Melanocyte of skin (primary cell): Measurements from ENCODE around the genes ZC3H12D, RAET1E, IYD and ARMT1.

- CAGE, long polyA plus RNA, 2 experiments: no peak in any of the 2 experiments
These were observed 169.2 kb upstream of the TAB2 start for GRCh38 chr6:149148166-149148807.

GRCh38 chr6:149233877-149234553, 83.5 kb upstream of the TAB2 start:
- CAGE, long polyA plus RNA, 2 experiments: no peak in any of the 2 experiments

DNA sequence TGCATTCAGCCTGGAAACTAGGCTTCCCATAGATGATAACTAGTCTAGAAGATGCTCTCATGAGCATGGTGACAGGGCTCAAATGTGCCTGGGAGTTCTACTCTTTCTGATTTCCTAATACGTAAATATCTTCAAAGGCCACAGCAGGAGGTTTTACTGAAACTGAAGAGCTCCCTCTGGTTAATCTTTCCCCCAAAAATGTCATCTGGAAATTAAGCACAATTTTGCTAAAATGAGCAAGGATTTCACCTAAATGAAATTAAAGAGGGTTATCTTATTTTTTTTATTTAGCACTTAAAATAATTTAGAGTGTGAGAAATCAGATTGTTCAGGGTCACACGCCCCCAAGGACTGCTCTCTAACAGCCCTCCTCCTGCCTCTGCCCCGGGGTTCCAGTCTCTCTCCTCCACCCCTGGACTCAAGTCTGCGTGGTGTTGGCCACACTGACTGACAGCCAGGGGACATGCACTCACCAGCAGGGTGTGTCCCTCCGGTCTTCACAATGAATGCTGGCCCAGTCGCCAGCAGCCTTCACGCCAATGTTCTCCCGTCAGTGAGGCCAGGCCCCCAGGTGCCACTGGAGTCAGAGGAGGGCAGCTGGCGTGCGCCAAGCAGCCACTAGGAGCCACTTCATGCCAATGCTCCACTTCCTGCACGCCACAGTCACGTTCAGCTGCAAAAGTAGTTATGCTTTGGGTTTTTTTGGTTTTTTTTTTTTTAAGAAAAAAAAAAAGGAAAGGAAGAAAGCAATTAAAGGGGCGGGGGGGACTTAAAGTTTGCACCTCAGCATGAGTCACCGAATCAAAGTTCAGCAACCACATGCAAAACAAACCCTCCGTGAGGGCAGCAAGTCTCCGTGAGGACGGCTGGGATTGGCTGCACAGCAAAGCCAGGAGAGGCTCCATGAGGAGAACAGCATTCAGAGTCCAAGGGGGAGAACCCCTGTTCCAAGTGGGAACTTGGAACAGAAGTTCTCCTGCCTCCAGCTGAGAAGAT, at the start of gene ZC3H12D:
Gene ZC3H12D (minus strand): TSS at position 675 of the 996 bp plus-strand sequence.
- CAGE, long polyA plus RNA, 2 experiments: no peak in any of the 2 experiments

GRCh38 chr6:149568057-149568342, 1.8 kb downstream of the GINM1 start:
- CAGE, long polyA plus RNA, 2 experiments: no peak in any of the 2 experiments

DNA sequence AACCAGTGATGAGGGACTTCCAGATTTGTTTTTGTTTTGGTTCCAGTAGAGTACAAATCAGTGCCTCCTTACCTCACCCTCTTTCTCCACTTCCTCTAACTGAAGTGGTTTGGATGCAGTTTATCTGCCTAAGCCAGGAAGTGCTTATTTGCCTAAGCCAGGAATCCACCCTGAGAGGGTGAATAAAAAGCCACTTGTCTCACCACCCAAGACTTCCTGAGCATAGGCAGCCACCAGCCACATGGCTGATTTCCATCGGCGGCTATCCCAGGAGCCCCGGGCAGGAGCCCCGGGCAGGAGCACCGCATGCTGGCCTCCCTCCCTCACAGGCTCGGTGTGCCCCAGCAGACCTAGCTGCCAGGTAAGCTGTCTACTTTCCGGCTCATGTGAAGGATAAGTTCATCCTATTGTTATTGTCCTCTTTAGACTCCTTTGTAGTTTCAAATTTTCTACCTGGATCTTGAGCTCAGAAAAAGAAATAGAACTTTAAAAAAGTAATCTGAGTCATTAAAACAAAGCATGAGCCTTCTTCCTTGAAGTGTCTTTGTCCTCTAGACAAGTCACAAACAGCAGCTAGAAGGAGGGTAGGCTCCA, 11.9 kb downstream of the LRP11 start:
- CAGE, long polyA plus RNA, 2 experiments: no peak in any of the 2 experiments

GRCh38 chr6:149895634-149896340, 2.1 kb downstream of the RAET1E start:
- CAGE, long polyA plus RNA, 2 experiments: no peak in any of the 2 experiments

GRCh38 chr6:149897924-149898404, at the start of gene RAET1E:
Gene RAET1E (minus strand): TSS chr6:149898113.
- CAGE, long polyA plus RNA, 2 experiments: no peak in any of the 2 experiments

DNA sequence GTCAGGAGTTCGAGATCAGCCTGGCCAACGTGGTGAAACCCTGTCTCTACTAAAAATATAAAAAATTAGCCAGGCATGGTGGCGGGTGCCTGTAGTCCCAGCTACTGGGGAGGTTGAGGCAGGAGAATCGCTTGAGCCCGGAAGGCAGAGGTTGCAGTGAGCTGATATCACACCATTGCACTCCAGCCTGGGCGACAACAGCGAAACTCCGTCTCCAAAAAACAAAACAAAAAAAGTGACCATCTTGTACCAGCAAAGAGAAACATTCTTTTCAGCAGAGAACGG, 25.1 kb upstream of the PPP1R14C start:
- CAGE, long polyA plus RNA, 2 experiments: no peak in any of the 2 experiments

DNA sequence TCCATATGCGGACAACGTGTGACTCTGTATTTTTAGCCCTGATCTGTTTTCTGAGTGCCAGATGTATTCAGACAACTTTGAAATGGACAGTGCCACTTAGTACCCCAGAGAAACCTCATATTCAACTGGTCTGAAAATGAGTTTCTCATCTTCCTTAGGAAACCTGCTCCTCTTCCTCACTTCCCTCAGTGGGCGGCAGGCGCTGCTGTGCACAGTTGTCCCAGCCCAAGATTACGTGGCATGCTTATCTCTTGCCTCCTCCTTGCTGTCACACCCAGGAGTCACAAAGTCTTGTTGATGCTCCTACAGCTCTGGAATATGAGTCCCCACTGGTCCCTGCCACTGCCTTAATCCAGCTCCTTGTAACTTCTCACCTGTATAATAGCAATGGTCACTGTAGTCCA, 8.3 kb downstream of the PPP1R14C start:
- CAGE, long polyA plus RNA, 2 experiments: no peak in any of the 2 experiments

DNA sequence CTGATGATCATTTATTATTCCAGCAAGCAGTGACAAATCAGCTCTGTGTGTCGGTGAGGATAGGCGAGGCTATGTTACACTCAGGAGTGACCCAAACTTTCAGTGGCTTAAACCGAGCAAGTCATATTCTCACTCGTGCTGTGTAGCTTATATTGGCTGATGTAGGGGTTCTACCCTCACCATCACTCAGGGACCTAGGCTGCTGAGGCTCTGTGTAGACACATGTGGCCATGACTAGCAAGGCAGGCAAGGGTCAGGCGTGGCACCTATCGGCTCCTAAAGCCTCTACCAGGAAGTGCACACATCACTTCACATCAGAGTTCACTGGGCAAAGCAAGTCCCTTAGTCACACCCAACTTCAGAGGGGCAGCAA, 42.8 kb downstream of the PPP1R14C start:
- CAGE, long polyA plus RNA, 2 experiments: no peak in any of the 2 experiments

GRCh38 chr6:150248545-150249055, 105.8 kb downstream of the PPP1R14C start:
- CAGE, long polyA plus RNA, 2 experiments: no peak in any of the 2 experiments

DNA sequence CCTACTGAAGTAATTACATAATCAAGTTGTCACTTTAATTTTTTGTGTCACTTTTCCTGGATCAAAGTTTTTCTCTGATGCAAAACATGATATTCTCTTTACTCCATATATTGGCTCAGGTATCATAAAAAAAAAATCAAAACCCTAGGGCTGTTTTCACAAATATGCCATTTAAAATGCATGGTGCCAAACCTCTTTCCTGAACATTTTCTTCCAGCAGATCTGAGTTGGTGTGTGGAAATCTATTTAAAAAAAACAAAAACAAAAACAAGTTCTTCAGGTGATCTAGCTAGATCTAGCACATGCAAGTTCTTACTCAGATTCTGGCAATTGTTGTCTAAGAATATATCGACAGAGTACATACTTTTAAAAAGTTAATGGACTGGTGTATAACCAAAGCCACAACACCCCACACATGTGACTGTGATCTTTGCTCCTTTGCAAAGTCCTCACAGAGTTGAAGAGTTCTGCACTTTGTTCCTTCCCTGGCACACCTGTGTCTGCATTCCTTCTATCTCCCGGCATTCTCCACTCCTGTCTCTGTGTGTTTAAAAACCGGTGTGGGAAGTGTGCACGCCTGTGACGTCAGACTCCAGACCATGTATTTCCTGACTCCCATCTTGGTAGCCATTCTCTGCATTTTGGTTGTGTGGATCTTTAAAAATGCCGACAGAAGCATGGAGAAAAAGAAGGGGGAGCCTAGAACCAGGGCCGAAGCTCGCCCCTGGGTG, at the start of gene IYD:
Gene IYD (plus strand): TSS at position 580 of the 731 bp plus-strand sequence.
- CAGE, long polyA plus RNA, 2 experiments: no peak in any of the 2 experiments

DNA sequence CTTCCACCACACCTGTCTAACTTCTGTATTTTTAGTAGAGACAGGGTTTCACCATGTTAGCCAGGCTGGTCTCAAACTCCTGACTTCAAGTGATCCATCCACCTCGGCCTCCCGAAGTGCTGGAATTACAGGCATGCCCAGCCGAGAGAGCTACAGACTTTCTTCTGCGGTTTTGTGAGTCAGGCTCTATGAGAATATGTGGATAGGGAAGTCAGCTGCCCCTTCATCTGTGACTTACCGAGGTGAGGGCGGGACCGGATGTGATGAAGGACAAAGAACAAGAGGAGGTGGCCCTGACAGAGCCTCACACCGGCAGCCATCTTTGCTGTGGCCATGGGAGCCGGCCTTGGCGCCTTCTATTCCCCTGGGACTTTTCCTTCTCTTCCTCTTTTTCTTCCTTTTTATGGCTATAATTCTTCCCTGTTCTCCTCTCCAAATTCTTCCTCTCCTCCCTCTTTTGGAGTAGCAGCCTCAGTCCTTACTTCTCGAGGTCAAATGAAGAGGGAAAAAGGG, 67.0 kb downstream of the IYD start:
- CAGE, long polyA plus RNA, 2 experiments: no peak in any of the 2 experiments

DNA sequence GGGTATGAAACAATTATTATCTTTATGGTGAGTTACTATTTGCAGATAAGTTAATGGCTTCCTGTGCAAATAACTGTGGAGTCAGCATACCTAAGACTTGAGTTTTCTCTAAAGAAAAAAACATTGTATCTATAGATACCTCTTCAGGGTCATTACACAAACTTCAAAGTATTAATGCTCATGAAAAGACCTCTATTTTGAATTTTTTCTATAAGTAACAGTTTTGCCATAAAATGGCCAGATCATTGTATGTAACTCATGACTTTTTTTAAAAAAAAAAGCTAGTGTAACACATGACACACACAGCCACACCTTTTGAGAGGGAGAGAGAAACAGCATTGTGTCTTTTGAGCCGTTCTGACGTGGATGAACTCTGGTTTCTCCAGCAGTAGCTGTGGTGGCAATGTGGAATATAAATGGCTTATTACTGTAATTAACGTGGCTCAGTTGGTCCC, 36.4 kb downstream of the PLEKHG1 start:
- CAGE, long polyA plus RNA, 2 experiments: no peak in any of the 2 experiments

GRCh38 chr6:151045197-151046315, 180.1 kb downstream of the MTHFD1L start:
- CAGE, long polyA plus RNA, 2 experiments: no peak in any of the 2 experiments

DNA sequence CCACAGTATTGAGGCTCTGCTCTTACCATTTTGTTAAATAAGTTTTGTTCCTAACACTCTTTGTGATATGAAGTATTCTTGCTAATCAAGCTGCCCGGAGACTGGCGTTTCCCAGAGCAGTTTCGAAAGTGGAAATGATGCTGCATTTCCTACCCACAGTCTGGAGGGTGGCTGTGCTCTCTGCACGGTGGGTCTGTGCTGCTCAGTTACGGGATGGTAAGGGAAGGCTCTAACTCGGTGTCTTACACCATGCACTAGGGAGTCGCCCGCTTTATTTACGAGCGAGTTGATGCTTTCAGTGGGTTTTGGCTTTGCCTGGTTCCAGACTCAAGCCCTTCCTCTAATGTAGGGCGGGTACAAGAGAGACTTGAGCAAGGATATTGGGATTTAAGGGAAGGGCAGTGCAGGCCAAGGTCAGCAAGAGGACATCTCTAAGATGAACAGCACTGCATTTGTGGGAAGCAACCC, 180.1 kb upstream of the AKAP12 start:
- CAGE, long polyA plus RNA, 2 experiments: no peak in any of the 2 experiments

DNA sequence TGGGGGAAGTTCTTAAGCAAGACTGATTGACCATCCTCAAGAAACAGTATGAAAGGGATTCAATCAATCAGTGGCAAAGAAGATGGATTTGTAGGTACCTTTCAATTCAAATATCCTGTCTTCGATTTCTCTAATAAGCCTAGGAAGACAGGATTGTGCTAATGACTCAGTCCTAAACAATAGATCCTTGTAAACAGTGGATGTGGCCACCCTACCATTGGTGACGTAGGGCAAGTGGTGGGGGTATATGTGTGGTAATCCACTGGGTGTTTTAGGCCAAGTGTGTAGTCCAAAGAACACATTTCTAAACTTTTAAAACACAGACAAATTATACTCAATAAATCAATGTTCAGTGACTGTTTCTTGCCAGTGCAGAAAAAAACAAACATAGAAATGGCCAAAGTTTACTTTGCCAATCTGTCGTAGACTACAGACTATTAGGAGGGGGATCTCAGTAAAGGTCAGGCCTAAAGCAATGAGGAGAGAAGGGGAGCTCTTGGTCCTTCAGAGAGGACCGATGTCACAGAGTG, 113.7 kb upstream of the AKAP12 start:
- CAGE, long polyA plus RNA, 2 experiments: no peak in any of the 2 experiments

- CAGE, long polyA plus RNA, 2 experiments: no peak in any of the 2 experiments
These were observed 41.3 kb downstream of the ZBTB2 start for GRCh38 chr6:151349787-151350782.

DNA sequence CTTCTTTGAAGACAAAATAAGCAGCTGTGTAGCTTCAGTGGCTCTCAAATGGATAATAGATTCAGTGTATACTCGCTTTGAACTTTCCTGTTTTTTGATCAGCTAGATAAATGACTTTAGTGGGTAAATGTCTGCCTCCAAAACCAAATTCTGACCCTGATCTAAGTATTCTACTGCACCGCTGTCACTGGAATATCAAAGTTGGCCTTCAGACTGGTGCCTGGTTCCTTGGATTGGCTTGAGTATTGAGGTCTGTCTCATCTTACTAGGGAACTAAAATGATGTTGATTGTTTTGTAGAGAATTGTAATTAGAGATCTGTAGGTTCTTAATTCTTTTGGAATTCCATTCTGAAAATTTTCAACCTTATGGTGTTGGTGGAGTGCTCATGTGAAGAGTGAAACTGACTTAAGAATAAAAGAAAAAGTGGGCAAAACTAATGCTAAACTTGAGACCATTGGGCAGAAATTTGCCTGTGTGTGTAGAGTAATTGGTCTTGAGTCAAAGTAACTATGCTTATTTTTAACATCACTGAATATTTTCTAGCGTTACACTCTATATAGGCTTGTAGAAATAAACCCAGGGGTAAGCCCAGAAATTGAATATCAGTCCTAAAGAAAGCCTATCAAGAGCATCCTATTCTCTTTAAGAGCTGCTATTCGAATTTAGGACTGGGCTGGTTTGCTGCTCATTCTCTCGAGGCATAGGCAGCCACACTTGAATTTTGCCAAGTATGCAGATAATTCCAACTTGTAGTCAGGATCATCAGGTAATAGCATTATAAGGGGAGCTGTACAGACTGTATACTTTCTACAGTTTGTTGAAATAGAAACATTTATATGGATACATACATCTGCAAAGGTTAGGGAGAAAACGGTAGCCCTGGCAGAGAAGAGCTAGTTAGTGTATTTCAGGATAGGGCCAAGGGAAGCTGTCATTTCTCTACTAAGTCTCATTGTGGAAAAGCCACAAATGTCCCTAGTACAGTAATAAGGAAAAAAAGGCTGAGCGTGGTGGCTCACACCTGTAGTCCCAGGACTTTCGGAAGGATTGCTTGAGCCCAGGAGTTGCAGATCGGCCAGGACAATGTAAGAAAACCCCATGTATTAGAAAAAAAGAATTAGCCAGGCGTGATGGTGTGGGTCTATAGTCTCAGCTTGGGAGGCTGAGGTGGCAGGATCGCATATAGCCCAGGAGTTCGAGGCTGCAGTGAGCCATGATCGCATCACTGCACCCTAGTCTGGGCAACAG, 1.9 kb upstream of the ZBTB2 start:
- CAGE, long polyA plus RNA, 2 experiments: no peak in any of the 2 experiments

GRCh38 chr6:151452213-151453147, at the start of gene ARMT1:
Gene ARMT1 (plus strand): TSS chr6:151452466.
- CAGE, long polyA plus RNA, 2 experiments: no peak in any of the 2 experiments